HGPS cell (cell line): ENCODE measurements around a stretch of chr16.

DNA sequence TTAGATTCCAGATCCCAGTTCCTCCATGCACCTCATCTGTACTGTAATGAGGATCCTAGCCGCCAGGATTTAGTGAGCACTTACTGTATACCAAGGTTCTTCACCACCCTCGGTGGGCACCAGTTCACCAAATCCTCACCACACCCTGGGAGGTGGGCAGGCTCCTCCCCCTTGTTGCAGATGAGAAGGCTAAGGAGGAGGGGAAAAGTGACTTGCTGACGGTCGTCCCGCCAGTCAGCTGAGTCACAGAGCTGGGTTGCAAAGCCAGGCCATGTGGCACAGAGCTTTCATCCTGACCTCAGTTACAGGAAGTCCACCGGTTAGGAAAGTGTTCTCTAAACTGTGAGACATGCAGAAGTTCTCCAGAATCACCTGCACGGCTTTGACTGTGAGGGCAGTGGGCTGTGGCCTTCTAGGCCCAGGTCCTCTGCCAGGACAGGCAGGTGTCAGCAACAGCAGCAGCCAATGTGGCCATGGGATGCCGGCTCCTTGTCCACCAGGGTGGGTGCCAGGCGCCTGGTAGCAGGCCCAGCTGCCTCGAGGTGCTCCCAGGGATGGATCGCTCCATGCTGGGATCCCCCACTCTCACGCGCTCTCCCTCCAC is 240.3 kb upstream of the GSE1 start:
- RRBS: no CpG with 5 or more reads among the region's 13 CpGs

DNA sequence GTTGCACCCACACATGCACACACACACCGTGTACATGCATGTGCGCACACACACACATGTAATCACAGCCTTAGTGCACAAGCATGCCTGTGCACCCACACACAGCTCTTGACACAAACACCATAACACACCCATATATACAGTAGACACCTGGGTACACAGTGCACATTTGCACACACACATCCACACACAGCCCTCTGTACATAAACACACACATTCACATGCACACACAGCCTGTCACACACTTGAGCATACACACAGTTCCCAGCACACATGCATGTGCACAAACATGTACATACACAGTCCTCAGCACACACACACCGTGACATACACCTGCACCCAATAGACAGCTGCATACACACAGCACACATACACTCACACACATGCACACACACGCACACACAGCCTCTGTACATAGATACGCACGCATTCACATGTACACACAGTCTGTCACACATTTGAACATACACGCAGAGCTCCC is 230.1 kb upstream of the GSE1 start:
- RRBS: no CpG with 5 or more reads among the region's 7 CpGs

- RRBS: 4% methylated on average over 3 of the region's 31 CpGs
Observed at GRCh38 chr16:85395357-85396590, 217.3 kb upstream of the GSE1 start.

DNA sequence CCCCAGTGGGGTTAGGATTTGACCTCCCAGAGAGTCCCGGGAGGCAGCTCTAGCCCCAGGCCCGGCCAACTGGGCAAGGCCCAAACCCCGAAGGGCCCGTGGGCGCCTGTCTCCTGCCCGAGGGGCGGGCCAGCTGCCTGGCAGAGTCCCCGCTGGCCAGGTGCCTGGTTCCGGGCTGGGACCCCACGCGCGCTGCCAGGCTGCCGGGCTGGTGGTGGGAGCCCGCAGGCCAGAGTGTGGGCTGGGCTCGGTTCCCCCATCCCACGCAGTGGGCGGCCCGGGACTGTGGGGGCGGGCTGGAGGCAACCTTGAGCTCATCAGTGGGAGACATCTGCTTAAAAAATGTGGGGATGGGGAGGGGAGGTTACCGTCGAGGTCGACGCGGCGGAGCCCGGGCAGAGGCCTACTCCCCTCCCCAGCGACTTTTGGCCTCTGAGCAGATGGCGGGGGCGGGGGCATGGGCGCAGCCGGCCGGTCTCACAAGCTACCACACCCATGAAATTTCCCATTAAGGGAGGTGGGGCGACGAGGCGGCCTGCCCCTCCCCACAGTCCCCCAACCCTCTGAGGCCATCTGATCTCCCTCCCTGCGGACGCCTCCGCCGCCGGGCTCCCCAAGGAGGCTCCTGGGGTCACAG is 176.4 kb upstream of the GSE1 start:
- RRBS: 20% methylated on average over 23 of the region's 40 CpGs

GRCh38 chr16:85461342-85461634 is 151.8 kb upstream of the GSE1 start:
- RRBS: no CpG with 5 or more reads among the region's 6 CpGs

GRCh38 chr16:85473944-85474481 is 139.1 kb upstream of the GSE1 start:
- RRBS: no CpG with 5 or more reads among the region's 17 CpGs

DNA sequence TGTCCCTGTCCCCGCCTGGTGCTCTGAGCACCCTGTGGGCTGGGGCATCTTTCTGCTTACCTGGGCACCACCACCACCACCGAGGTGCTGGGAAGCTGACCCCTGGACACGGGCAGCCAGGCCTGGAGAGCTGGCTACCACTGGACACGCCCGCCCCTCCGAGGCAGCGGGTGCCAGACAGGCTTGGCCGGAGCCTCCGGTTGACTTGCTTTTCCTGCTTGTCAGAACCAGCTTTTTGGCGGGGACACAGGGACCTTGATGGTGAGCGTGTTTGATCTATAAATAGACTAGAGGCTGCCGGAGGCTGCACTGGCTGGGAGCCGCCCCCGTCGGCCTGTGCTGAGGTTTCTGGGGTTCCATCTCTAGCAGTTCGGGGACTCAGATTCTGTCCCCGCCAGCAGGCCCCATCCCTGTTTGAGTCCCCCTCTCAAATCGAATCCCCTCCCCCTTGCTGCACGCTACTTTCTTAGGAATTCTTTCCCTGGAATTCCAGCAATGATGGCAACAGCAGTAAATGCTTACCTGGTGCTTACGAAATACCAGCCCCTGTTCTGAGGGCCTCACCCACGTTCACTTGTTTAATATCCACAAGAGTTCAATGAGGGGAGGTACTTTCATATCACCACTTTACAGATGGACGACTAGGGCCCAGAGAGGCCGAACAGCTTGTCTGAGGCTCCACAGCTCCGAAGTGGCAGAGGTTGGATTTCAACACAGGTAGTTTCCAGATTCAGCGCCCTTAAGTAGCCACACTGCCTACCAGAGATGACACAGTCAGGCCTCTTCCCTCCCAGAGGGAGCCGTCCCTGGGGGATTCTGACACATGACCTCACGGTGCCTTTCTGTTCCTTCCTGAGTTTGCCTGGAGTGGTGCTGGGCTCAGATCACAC is 120.9 kb upstream of the GSE1 start:
- RRBS: 37% methylated on average over 3 of the region's 27 CpGs

- RRBS: 96% methylated on average over 13 of the region's 17 CpGs
Observed at GRCh38 chr16:85517915-85518342, 95.2 kb upstream of the GSE1 start.

DNA sequence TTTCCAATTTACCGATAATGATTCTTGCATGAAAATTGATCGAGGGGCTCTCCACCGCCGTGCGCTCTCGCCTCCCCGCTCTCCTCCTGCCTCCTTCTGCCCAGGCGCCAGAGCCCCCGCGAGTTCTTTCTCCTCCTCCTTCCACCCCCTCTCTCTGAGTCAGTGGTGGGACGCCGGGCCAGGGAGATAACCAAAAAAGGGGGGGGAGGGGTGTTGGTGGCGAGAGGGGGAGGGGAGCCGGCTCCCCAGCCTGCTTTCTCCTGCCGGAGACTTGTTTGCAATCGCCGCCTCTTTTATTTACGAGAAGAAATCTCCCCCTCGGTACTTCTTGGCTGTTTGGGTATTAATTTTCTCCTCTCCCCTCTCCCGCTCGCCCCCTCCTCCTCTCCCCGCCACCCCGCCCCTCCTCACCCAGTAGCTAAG is 57.9 kb upstream of the GSE1 start:
- RRBS: 10% methylated on average over 1 of the region's 23 CpGs

GRCh38 chr16:85610006-85610443 is 3.1 kb upstream of the GSE1 start:
- RRBS: no CpG with 5 or more reads among the region's 11 CpGs

DNA sequence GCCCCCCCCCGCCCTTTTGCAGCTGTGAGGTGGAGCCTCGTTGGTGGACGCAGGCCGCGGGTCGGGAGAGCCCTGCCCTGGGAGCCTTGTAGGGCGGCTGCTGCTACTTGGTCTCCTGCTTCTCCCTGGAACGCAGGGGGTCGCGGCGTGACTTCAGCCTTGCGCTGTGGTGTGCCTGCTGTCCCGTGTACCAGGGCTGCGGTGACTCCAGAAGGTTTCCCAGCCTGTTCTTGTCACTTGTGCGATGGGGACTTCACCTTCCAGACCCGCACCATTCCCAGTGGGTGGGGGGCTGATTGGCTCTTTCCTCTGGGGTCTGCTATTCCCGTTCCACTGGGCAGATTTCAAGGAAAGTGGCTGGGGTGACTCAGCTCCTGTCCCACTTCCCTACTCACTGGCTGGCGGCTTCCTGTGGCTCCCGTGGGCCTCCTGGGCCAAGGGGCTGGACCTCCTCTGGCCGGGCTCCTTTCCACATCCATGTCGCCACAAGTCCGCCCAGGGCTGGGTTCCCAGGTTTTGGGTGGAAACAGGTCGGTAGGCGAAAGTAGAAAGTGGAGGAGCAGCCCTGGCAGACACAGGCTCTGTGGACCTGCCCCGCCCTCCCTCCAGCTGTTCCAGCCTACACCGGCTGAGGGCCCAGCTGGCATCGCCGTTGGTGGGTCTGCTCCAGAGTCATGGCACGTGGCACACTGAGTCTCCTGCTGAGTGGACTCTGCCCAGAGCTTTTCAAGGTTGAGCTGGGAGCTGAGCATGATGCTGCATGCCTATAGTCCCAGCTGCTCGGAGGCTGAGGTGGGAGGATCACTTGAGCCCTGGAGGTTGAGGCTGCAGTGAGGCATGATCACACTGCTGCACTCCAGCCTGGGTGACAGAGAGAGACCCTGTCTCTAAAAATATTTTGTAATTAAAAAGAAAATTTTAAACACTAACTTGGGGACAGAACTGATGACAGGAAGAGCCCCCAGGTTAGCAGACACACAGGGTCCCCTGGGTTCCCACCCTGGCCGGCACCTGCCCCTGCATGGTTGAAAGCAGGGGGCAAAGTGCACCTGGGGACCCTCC is 28.6 kb downstream of the GSE1 start:
- RRBS: no CpG with 5 or more reads among the region's 31 CpGs

DNA sequence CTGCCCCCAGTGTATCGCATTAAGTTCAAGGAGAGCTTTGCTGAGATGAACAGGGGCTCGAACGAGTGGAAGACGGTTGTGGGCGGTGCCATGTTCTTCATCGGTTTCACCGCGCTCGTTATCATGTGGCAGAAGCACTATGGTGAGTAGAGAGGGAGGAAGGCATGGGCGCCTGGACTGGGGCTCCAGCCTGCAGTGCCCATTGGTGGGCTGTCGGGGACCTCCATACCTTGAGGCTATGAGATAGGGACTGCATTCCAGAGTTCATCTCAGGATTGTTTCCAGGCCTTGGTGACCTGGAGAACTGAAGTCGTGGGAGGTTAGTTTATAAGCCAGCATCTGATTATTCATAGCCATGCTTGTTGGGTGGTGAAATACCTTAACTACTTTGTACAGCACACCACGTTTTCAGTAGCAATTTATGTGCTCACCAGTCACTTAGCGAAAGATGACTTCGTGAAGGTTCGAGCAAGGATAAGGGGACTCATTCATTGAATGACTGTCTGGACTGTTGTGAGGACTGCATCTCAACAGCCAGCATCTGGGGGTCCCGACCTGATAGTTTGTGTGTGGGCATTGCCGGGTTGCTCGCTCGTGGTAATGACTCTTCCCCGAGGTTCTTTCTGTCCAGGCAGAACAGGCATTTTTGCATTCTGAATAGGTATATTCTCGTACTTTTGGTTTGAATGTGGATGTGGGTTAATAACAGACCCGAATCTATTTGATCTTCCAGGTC is 6.4 kb downstream of the COX4I1 start:
- RRBS: no CpG with 5 or more reads among the region's 23 CpGs

DNA sequence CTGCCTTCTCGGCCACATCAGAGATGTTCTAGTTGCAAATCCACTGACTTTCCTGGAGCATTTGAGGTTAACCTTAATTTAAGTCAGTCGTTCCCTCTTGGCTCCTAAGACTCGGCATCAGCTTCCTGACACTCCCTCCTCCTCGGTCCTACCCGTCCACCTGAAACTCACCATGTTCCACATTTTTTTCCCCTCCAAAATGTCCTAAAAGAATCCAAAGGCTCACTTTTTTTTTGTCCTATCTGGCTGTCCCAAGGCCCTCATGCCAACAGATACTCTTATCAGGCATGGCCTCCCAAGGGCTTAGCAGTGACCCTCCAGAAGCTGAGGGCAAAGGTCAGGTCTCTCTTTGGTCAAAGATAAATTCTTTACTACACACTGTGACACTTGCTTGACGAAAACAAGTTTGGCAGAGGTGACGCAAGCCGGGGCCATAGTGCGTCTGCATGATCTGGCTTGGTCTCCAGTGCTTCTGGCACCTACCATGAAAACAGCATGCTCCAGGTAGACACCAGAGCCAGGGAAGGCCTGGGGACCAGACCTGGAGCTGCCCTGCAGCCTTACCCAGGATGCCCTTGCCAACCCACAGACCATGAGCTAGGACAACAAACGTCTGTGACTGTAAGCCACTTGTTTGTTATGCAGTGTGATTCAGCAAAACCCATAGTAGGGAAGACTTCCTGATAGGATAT is 48.6 kb upstream of the IRF8 start:
- RRBS: no CpG with 5 or more reads among the region's 10 CpGs

DNA sequence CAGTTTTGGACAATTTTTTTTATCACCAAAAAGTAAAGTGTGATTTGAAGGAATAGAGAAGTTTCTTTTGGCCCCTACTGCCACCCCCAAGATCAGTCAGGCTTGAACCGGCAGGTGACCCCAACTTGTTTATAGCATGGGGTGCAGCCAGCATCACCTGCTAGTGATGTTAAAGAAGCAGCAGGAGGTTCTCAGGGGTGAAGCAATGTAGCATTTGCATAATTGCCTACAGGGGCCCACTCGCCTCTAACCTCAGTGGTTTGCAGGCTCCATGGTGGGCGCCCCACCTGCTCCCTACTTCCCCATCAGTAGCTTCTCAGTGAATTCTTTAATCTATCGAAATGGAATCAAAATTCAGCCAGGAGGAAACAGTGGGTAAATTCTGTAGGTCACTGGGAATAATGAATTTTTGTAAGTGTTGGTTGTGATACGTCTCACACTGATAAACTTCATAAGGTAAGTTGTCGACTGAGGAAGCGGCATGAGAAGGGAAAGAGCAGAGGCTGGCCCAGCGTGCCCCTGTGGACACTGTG is 11.6 kb downstream of the IRF8 start:
- RRBS: no CpG with 5 or more reads among the region's 8 CpGs

- RRBS: no CpG with 5 or more reads among the region's 16 CpGs
Observed at GRCh38 chr16:85939995-85940811, 41.2 kb downstream of the IRF8 start.

DNA sequence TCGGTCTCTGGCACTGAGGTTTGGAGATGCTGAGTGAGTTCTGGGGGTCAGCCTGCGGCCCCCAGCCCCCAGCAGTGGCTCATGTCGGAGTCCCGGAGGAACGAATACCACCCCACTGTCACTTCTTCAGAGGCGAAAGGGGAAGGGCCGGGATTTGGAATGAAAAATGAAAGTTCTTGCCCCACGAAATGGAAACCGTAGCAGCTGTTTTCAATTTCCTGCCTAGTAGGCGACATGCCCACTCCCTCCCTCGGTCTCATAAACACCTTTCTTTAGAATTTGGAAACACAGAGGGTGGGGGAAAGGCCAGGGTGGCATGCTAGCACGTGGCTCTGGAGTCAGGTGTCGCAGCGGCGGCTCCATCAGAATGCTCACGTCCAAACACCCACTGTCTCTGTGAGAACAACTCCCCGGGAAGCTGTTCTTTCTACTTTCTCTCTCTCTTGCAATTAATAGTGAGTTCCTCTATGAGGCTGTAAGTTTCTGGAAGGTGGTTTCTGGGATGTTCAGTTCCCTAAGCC is 96.8 kb downstream of the IRF8 start:
- RRBS: no CpG with 5 or more reads among the region's 17 CpGs

DNA sequence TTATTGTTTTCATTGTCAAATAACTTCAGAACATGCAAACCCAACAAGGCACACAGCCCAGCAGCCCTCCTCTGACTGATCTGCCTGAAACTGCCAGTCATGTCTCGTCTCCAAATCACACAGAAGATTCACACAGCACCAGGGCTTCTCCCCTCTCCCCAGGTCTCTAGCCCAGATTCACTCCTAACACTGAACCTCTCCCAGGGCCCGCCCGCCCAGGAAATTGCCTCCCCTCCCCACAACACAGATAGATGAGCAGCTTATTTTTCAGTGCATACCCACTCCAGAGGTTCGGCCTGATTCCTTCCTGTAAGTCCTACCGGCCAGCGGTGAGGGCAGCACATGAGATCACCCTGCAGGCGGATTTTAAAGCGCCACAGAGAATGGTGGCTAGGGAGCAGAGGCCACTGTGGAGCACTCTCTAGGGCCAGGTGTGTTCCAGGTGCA is 301.7 kb downstream of the IRF8 start:
- RRBS: no CpG with 5 or more reads among the region's 8 CpGs

DNA sequence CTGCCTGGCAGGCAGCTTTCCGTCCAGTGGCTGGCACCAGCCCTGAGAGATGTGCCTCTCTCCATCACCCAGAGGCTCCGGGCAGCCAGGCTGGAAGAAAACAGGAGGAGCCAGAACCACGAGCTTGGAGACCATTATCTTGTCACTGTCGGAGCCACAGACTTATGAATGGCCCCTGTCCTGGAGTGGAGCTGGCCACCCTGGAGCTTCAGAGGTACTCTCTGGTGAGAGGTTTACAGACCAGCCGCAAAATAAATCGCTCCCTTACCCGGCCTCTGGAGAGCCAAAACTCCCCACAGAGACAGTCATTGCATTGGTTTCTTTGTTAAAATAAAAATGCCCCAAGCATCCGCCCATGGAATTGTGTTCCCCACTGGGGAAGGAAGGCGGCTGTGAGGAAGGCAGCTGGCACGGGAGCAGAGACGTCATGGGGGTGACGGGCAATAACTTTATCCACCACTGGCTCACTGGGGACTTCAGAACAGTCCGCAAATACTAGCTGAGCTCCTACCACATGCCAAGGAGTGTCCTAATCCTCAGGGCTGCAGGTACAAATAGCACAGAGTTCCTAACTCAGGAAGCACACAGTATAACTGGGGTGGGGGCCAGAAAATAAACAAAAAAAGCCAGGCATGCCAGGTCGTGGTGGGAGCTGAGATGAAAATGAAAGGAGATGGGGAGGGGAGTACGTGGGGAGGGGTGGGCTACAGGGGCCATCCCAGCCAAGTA is 266.2 kb upstream of the FOXF1 start:
- RRBS: no CpG with 5 or more reads among the region's 15 CpGs

DNA sequence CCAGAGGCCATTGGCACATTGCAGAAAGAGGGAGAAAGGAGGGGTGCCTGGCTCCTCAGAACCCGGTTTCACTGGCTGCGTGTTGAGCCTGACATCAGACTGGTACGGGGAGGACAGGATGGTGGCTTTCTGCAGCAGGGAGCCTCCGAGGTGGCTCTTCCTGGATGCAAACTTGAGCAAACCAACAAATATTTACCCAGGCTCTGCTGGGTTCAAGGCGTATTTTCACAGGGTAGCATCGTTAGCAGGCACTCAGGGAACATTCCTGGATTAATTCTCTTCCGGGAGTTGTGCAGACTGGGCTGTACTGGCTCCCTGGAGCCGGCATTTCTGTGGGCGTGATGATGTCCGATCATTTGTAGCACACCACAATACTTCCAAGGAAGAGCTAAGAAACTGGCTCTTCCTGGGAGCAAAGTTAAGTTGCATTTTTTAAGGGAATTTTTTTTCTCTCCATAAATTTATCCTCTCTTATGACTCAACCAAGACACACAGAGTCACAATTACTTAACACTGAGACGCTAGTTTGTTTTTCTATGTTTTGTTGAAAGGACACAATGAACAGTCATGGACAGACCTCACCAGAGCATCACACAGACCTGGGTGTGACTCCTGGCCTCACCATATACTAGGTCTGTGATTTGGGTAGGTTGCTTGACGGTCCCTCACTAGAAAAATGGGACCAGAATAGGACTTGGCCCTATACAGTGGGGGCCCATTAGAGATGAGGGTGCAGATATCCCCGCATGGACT is 211.6 kb upstream of the FOXF1 start:
- RRBS: 17% methylated on average over 2 of the region's 13 CpGs

DNA sequence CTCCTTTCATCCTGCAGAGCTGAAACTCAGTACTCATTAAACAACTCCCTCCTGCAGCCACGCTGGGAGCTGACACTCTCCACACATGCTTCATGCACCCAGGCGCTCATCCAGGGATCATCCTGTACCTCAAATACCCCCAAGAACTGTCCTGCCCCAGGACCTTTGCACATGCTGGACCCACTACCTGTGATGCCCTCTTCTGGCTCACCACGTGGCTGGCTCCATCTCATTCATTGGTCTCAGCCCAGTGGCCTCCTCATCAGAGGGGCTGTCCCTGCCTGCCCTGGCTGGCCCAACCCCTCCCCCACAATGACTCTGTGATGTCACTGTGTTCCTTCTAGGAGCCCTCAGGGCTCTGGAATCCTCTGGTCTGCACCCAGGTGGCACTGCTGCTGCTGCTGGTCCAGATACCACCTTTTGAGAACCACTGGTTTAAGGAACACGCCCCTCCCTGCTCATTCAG is 160.9 kb upstream of the FOXF1 start:
- RRBS: no CpG with 5 or more reads among the region's 4 CpGs